Measurements from ENCODE around the genes TP53TG5, WFDC2 and CTSA.

DNA sequence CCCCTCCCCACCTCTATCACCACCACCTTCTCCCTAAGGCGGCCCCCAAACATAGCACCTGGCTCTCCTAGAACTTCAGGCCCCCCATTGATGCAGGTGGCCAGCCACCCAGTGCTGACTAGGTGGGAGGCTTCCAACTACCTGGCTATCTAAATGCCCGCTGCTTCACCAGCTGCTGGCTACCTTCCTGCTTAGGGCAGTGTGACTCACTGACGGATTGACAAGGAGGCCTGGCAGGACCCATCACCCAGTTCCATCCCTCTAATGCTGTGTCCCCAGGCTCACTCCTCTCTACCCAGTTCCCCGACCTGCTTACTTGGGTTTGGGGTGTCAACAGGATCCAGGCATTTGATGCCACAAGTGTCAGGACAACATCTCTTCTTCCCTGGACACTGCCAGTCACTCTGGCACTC is 1.1 kb downstream of the SLPI start:
- RAMPAGE, long total RNA = no peak
- RRBS = no CpG with 5 or more reads among the region's 4 CpGs

DNA sequence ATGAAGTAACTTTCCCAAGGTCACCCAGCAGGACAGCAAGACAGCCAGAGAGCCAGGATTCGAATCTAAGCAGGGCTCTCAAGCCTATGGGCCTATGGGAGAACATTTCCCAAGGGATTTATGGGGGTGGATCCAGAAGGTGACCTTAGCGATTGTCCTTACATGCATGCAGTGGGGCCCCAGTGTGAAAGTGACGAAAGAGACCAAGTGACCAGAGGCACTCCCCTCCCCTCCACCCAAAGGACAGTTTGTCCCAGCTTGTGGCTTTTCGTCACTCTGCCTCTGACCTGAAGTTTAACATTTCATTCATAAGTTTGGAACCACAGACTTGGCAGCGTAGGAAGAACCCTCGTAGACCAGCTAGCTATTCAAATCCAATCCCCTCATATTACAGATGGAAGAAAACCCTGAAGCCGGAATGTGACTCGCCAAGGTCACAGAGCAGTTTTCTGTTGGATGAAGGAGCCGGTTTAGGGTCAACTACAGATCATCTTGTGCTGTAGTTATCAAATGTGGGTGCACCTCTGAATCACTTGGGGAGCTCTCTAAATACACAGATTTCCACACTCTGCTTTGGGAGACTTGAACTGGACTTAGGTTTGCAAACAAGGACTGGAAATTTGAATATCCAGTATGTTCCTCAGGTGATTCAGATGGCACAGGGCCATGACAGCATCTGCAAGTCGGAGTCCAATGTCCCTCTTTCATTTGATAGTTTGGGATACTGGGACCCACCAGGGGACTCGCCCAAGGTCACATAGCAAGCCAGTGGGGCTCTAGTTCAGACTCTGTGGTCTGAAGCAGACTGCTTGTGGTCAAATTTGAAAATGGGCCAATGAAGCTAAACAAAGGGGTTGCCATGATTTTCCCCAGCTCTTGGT is 3.8 kb upstream of the SYS1 start:
- RAMPAGE, long total RNA = no peak
- RRBS = no CpG with 5 or more reads among the region's 11 CpGs

- RAMPAGE, long total RNA = no peak
- RRBS = 54% methylated on average over 3 of the region's 28 CpGs
These were observed 5.5 kb downstream of the TP53TG5 start for GRCh38 chr20:45372493-45373106.

- RAMPAGE, long total RNA = no peak
- RRBS = no CpG with 5 or more reads among the region's 15 CpGs
These were observed 843 bp downstream of the TP53TG5 start for GRCh38 chr20:45377159-45377805.

DNA sequence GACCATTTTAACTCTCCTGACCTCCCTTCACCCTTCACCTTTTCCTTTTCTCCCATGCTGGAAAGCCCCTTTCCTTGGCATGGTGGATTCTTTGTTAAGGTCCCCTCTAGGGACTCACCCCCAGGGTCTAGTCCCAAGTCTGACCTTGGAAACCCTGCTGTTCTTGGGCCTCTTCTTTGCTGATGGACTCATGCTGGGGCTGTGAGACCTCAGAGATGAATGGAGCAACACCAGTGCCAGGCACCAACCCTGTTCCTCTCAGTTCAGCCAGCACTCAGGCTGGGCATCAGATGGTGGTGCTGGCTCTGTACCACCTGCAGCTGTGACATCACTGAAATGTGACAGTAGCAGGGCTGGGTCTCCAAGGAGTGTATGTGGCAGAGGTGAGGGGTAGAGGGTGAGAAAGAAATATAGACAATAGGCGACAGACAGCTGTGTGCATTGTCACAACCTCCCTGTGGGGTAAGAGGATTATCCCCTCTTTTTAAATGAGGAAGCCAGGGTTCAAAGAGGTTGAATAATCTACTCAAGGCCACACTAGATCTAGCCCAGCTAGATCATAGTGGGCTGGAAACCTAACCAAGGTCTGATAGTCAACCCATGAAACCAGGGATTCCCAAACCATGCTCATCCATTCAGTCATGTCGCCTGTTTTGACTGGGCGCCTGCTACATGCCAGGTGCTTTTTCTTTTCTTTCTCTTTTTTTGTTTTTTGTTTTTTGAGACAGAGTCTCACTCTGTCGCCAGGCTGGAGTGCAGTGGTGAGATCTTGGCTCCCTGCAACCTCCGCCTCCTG is at the start of gene TP53TG5:
TSS of gene TP53TG5 (minus strand) at position 281 of the 796 bp plus-strand sequence.
- RAMPAGE, long total RNA = no peak
- RRBS = no CpG with 5 or more reads among the region's 5 CpGs

DNA sequence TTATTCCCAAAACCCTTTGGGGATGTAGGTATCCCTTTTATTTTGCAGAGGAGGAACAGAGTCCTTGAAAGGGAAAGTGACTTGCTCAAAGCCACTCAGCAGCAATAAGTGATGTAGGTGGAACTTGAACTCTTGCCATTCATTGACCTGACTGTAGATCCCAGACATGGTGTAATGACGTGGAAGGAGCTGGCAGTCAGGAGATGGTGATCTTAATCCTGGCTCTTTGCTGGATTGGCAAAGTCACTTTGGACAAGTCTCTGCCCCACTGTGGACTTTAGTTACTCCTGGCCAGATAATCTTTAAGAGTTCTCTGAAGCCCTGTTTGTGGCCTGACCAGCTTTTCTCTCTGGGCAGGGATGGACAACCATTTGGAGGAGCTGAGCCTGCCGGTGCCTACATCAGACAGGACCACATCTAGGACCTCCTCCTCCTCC is 1.5 kb downstream of the DBNDD2 start:
- RAMPAGE, long total RNA = no peak
- RRBS = no CpG with 5 or more reads among the region's 2 CpGs

DNA sequence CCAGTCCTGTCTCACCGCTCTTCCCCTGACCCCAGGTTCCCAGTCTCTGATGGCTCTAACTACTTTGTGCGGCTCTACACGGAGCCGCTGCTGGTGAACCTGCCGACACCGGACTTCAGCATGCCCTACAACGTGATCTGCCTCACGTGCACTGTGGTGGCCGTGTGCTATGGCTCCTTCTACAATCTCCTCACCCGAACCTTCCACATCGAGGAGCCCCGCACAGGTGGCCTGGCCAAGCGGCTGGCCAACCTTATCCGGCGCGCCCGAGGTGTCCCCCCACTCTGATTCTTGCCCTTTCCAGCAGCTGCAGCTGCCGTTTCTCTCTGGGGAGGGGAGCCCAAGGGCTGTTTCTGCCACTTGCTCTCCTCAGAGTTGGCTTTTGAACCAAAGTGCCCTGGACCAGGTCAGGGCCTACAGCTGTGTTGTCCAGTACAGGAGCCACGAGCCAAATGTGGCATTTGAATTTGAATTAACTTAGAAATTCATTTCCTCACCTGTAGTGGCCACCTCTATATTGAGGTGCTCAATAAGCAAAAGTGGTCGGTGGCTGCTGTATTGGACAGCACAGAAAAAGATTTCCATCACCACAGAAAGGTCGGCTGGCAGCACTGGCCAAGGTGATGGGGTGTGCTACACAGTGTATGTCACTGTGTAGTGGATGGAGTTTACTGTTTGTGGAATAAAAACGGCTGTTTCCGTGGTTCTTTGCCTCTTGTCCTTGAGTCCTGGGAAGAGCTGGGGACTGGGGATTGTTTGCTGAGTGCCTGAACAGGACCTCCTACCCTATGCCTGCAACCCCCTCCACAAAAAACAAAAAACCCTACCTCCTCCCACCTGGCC is 9.8 kb downstream of the PIGT start:
- RAMPAGE, long total RNA = no peak
- RRBS = no CpG with 5 or more reads among the region's 23 CpGs

- RAMPAGE, long total RNA = no peak
- RRBS = 6% methylated on average over 11 of the region's 43 CpGs
These were observed at the start of gene WFDC2 for GRCh38 chr20:45469215-45470074. Gene WFDC2, plus strand, starts transcription at chr20:45469753.

DNA sequence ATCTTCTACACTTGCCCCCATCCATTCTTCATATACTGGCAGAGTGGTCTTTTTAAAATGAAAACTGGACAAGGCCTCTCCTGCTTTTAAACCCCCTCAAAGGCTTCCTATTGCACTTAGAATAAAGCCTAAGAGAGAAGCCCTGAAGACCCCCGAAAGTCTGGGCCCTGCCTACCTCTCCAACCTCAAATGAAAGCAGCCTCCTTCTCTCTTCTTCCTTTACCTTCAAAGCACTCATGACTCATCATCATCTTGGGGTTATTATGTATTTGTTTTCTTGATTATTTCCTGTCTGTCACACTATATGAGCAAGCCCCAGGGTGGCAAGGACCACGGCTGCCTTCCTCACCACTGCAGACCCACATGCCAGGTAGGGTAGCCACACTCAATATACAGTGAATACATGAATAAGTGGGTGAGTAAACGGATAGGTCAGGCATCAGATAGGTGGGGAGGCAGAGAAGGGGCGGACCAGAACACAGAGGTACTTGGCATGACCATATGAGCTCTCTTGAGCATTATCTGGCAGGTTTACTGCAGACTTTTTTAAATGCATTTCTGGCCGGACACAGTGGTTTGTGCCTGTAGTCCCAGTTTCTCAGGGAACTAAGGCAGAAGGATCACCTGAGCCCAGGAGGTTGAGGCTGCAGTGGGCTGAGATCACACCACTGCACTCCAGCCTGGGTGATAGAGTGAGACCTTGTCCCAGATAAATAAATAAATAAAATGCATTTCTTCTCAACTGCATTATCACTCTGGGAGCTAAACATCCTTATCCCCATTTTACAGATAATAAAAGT is 8.7 kb downstream of the WFDC3 start:
- RAMPAGE, long total RNA = no peak
- RRBS = no CpG with 5 or more reads among the region's 5 CpGs

DNA sequence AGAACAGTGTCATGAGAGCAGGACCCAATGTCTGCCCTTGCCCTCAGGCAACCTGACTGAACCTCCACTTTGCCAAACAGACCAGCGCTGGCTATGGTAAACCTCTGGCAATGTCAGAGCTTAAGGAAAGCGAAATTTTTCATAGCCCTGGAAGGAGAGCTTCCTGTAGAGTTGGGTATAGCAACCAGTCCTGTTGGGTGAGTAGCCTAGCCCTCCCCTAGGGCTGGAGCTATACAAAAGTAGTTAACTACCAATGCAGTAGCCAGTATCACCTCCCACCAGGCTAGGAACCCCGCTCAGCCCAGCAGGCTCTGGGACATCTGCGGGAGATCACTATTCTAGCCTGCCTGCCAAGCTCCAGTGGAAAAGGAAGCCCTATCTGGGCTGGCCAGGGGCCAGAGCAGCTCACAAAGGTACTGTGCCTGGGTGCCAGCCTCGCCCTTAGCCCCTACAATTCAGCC is 8.0 kb downstream of the WFDC3 start:
- RAMPAGE, long total RNA = no peak
- RRBS = no CpG with 5 or more reads among the region's 5 CpGs

DNA sequence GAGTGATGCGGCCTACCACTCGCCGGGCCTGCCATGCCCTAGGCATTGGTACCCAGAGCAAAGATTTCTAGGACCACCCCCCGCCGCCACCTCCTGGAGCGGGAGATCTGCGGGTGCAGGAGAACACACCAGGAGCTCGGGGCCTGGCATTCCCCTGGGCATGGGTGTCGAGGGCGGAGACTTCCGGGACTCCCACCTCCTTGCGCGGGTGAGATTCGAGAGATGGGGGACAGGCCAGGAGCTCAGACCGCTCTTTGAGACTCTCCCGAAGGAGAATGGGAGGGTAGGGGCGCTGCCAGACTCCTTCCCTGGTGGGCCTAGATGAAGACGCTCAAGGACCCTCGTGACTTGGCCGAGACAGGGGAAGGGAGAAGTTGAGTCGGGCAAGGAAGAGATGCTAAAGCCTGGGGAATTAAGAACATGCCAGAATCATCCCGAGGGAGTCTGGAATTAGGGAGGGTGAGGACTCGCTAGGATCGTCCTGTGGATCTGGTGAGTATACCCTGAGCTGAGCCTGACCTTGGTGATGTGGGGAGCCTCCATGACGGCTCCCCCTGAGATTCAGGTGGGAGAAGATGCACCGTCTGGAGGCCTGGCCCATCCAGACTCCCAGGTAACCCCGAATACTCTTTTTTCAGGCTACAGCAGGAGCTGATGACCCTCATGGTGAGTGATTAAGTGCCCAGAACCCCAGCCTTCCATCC is 507 bp downstream of the UBE2C start:
- RAMPAGE, long total RNA = no peak
- RRBS = no CpG with 5 or more reads among the region's 27 CpGs

DNA sequence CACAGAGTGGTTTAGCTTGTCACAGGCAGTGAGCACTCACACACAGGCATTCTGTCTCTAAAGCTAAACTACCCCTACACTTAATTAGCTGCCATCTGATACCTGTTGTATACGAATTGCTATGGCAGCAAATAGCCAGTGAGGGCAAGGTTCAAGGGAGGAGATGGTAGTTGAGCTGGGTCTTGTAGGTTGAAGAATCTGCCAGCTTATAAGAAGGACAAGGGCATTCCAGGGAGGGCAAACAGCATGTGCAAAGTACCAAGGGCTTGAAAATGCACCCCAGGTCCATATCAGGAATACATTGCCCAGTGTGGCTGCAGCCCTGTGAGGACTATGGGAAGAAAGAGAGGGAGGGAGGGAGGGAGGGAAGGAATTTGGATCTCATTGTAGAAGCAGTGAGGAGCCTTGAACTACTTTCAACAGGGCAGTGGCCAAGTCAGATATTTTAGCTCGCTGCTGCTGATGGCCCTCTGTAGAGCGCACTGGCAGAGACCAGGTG is 5.0 kb downstream of the TNNC2 start:
- RAMPAGE, long total RNA = no peak
- RRBS = no CpG with 5 or more reads among the region's 3 CpGs

DNA sequence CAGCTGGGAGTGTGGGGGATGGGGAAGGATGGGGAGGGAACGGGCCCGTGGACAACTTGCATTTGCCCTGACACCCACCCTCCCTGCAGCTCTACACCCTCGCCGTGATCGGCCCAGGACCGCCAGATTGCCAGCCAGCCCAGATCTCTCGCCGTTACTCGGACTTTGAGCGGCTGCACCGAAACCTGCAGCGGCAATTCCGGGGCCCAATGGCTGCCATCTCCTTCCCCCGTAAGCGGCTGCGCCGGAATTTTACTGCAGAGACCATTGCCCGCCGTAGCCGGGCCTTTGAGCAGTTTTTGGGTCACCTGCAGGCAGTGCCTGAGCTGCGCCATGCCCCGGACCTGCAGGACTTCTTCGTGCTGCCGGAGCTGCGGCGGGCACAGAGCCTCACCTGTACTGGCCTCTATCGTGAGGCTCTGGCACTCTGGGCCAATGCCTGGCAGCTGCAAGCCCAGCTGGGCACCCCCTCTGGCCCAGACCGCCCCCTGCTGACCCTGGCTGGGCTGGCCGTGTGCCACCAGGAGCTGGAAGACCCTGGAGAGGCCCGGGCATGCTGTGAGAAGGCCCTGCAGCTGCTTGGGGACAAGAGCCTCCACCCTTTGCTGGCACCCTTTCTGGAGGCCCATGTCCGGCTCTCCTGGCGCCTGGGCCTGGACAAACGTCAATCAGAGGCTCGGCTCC is 7.1 kb downstream of the SNX21 start:
- RAMPAGE, long total RNA = no peak
- RRBS = 88% methylated on average over 12 of the region's 34 CpGs

DNA sequence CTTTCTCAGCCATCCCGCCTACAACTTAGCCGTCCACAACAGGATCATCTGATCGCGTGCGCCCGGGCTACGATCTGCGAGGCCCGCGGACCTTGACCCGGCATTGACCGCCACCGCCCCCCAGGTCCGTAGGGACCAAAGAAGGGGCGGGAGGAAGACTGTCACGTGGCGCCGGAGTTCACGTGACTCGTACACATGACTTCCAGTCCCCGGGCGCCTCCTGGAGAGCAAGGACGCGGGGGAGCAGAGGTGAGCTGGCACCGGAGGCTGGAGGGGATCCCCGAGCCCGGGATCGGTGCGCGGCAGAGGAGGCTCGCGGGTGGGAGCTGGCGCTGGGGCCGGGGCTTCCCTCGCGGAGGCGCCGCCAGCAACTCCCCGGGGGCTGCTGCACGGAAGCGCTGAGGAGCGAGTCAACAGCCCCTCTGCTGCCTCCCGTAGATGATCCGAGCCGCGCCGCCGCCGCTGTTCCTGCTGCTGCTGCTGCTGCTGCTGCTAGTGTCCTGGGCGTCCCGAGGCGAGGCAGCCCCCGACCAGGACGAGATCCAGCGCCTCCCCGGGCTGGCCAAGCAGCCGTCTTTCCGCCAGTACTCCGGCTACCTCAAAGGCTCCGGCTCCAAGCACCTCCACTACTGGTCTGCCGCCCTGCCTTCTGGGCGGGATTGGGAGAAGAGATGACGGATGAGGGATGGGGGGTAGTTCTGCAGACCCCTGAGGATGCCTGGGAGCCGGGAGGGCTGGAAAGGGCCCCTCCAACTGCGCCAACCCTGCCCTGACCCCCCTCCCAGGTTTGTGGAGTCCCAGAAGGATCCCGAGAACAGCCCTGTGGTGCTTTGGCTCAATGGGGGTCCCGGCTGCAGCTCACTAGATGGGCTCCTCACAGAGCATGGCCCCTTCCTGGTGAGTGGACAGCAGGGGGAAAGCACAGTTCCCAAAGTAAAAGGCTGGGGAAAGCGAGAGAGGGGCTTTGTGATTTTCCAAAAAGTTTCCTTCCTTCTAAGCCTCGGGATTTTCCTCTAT is at the start of gene CTSA:
TSS of gene CTSA (plus strand) at position 205 of the 1,017 bp plus-strand sequence.
- RAMPAGE, long total RNA = no peak
- RRBS = 1% methylated on average over 37 of the region's 69 CpGs

DNA sequence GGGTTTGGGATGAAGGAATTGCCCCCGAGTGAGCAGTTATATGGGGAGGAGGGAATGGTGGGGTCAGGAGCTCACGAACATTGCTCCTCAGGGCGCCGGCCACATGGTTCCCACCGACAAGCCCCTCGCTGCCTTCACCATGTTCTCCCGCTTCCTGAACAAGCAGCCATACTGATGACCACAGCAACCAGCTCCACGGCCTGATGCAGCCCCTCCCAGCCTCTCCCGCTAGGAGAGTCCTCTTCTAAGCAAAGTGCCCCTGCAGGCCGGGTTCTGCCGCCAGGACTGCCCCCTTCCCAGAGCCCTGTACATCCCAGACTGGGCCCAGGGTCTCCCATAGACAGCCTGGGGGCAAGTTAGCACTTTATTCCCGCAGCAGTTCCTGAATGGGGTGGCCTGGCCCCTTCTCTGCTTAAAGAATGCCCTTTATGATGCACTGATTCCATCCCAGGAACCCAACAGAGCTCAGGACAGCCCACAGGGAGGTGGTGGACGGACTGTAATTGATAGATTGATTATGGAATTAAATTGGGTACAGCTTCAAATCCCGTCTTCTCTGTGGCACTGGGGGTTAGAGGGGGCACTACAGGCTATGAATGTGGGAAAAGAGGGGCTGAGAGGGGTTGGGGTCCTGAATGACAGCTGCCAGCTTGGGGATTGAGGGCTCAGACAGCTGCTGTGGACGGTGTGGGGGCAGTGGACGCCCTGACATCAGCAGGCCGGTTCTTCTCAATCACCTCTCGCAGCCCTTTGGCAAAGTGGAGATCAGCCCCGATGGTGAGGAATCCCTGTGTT is 7.3 kb downstream of the CTSA start:
- RAMPAGE, long total RNA = no peak
- RRBS = no CpG with 5 or more reads among the region's 19 CpGs

GRCh38 chr20:45905652-45906052 is 6.3 kb downstream of the PLTP start:
- RAMPAGE, long total RNA = no peak
- RRBS = no CpG with 5 or more reads among the region's 7 CpGs

DNA sequence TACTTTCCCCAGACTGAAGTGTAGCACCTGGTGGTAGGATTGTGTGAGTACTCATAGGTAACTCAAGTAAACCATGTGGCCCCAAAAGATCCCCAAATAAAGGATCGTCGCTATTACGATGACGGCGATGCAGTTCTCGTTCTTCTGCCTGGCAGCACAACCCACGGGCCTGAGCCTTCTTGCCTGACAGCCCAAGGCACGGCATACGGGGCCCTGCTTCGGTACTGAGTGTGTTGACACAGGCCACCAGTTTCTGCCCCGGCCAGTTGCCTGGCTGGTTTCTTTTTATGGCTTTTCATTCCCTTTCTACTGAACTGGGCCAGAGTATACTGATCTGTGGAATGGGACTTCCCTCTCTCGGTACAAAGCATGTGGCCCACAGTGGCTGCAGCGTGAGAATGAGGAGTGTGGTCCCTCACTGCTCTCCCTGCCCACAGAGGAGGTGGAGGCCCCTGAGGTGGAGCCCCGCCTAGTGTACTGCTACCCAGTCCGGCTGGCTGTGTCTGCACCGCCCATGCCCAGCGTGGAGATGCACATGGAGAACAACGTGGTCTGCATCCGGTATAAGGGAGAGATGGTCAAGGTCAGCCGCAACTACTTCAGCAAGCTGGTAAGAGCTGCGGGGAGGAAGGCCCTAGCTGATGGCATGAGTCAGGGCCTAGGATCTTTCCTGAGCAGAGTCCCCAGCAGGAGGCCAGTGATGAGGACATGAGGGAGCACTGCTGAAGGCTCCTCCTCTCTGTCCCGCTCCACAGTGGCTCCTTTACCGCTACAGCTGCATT is 11.0 kb downstream of the PCIF1 start:
- RAMPAGE, long total RNA = no peak
- RRBS = 87% methylated on average over 5 of the region's 23 CpGs

- RAMPAGE, long total RNA = no peak
- RRBS = no CpG with 5 or more reads among the region's 3 CpGs
These were observed 10.4 kb upstream of the MMP9 start for GRCh38 chr20:45998255-45998680.

- RAMPAGE, long total RNA = no peak
- RRBS = 2% methylated on average over 18 of the region's 70 CpGs
These were observed 5.3 kb downstream of the MMP9 start for GRCh38 chr20:46013789-46014612.

DNA sequence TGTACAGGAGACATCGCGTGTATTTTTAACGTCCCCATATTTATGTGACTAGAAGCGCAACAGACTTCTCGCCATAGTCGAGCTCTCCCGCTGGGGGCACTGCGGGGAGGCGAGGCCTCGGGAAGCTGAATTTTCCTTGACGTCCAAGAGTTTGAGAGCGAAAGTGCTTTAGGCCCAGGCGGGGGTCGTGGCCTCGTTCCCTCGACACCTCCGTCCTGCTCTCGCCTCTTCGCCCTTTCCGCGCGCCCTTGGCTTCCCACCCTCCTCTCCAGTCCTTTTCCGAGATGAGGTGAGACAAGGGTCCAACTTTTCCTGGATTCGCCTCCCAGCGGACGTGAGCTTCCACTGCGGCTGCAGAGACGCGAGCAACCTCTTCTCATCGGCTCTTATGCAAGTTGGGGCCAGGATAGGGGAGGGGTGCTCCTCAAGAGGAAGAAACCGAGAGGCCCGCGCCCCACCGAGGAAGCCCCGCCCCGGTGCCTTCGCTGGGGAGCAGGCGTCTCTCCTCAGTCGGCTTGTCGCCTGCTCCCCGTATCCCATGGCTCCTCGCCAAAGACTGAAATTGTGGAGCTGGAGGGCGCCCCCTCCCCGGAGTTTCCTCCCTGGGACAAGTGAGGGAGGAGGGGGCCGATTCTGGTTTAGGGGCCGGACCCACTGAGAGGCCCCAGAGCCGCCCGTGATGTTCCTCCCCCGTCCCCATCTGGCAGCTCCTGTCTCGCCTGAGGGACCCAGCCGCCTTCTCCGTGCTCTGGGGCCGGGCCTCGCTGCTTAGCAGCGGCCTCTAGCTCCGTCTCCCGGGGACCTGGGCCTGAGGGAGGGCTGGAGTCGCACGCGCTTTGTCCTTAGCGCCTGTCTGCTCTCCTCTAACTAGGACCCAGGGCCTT is 29.4 kb downstream of the SLC12A5 start:
- RAMPAGE, long total RNA = no peak
- RRBS = 7% methylated on average over 11 of the region's 61 CpGs

Data from epithelial cell of proximal tubule (primary cell).